ENCODE results near the genes EIF2S2, C20orf173 and ERGIC3.

- PRO-cap, result bidirectional peak, plus-strand start at chr20:33442651, minus-strand start at chr20:33442552
These were observed 1.1 kb downstream of the SNTA1 start for GRCh38 chr20:33442473-33442884.

DNA sequence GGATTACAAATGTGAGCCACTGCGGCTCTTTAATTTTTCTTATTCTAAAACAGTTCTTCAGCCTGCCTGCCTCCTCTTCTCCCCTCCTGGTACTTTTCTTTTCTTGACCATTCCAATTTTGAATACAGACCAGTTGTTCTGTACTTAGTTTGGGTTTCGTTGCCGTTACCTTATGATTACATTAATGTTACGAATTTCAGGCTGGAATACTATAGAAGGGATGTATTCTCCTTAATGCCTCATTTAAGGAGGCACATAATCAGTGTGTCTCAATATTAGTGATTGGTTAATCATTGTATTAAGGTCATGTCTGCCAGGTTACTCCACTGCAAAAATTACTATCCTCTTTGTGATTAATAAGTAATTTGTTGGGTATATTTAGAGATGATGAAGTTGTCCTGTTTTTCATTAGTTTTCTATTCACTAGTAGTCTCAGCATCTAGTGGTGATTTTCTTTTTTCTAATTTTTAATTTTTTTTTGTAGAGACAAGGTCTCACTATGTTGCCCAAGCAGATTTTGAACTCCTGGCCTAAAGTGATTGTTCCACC lies 66.3 kb downstream of the CBFA2T2 start:
- PRO-cap, result no peak

DNA sequence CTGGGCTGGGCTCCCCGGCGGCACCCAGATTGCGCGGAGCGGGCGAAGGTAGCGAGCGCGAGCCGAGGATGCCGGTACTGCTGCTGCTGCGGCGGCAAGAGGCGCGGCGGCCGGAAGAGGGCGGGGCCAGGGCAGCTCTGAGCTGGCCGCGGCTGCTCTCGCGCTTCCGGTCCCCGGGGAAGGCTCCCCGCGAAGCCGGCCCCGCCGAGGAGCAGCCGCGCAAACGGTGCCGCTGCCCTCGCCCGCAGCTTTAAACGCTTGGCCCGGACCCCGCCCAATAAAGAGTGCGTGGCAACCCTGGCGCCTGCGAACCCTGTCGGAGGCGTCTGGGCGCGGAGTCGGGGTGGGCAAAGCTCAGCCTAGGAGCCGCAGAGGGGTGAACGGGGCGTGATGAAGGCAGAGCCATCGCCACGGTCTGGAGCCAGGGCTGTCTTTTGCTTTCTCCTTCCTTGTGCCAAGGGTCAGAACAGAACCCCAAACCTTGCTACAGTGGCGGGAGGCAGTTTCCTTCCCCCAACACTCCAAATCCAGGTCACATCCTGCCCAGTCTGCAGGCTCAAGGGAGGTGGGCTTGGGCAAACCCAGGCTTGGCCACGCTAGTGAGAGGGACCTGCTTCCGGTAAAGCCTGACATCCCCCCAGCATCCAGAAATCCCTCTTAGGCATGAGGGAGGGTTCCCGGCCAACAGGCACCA lies 1.6 kb downstream of the C20orf144 start:
- PRO-cap, result bidirectional peak, plus-strand start at position 168 of the sequence, minus-strand start at position 70 of the sequence

DNA sequence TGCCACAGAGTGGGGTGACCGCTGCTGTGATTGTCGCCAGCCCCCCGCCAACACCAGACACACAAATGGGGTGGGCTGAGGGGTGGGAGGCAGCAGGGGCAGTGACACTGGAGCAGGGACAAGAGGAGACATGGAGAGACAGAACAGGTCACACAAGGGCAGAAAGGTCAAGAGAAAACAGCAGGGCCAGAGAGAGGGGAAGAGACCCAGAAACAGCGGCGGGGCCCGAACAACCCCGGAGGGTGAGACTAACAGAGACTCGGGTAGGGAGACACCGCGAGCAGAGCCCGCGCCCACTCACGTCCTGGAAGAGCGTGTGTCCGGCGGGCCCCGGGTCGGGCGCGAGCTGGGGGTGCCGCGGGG lies 324 bp downstream of the NECAB3 start:
- PRO-cap, result no peak

DNA sequence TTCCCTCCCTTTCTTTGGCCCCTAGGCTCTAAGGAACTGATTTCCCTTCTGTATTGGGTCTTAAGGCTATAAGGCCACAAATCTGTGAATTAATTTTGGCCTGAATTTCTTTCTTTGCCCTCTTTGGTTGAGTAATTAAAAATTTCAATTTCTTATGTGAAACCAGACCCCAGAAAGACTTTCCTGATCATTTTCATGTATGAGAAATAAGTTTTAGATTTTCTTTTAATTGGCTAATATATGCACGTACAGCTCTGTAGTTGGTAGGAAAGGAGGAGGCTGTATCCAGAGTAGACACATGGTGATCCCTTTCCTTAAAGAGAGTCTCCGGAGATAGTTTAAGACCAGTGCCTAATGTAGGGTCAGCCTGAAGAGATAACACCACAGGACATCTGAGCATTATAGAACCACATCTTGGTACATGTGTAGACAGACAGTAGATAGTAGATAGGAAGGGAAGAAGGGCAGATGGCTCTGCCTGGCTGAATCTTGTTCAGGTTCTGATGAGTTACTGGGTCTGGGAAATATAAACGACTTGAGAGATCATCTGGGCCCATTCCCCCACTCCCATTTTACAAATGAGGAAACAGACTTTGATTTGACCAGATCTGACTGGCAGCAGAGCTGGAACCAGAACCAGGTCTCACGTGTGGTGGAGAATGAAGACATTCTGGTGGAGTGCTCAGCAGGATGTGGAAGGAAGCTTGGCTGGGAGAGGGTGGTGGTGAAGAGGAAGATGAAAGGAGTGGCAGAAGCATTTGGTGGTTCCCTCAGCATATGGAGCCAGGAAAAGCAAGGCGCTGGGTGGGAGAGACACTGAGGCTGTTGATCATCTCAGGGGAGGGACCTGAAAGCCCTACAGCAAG lies 18.5 kb downstream of the CHMP4B start:
- PRO-cap, result no peak

- PRO-cap, result no peak
These were observed 32.4 kb downstream of the RALY start for GRCh38 chr20:34026112-34026410.

DNA sequence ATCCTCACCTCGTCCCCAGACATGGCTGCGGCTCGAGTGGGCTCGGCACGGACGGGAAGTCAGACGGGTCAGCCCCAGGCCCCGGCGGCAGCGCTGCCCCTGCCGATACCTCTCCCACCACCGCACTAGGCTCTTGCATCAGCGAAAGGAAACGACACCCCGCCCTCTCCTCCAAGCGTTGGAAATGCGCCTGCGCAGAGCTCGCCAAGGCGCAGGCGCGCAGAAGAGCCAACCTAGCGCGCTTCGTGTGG lies at the start of gene EIF2S2:
Gene EIF2S2, minus strand, starts transcription at position 156 of the 251 bp plus-strand sequence.
- PRO-cap, result bidirectional peak, plus-strand start outside the sequence, minus-strand start at position 127 of the sequence

GRCh38 chr20:34433953-34434817 lies 71.1 kb downstream of the ITCH start:
- PRO-cap, result no peak

- PRO-cap, result no peak
These were observed 4.9 kb upstream of the MAP1LC3A start for GRCh38 chr20:34553466-34554074.

GRCh38 chr20:34580232-34580717 lies 21.8 kb downstream of the MAP1LC3A start:
- PRO-cap, result no peak

- PRO-cap, result no peak
These were observed 9.6 kb downstream of the TP53INP2 start for GRCh38 chr20:34713721-34714099.

DNA sequence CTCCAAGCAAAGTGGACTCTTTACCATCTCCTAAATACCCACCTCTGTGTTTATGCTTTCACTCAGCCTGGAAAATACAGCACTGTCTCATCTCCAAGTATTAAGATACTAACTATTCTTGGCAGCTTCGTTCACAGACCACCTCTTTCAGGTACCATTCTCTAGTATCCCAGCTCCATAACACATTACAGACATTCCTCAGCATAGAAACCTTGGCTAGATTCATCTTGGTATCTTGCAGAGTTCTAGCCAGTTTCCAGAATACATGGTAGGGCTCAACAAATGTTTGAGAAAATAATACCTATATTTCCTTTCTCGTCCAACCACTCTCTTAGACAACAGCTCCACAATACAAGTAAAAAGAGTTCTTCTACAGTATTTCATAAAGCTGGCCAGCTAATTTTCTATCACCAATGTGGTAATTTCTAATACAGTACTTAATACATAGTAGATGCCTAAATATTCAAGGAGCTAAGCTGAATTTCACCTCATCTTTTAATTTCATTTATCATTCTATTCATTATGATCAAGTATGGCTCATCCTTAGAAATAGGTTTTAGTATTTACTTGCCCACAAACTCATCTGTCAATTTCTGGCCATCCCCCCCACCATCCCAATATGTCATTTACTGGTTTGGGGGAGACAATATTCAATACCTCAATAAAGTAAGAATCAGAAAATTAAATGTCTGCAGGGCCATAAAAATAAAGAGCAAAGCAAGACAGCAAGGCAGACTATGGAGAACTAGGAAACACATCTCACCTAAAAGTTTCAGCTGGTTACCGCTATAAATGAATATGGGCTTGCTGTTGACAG lies 6.7 kb downstream of the NCOA6 start:
- PRO-cap, result no peak

GRCh38 chr20:34888477-34888908 lies 12.1 kb downstream of the ACSS2 start:
- PRO-cap, result no peak

- PRO-cap, result no peak
These were observed 19.5 kb downstream of the ACSS2 start for GRCh38 chr20:34895804-34896433.

DNA sequence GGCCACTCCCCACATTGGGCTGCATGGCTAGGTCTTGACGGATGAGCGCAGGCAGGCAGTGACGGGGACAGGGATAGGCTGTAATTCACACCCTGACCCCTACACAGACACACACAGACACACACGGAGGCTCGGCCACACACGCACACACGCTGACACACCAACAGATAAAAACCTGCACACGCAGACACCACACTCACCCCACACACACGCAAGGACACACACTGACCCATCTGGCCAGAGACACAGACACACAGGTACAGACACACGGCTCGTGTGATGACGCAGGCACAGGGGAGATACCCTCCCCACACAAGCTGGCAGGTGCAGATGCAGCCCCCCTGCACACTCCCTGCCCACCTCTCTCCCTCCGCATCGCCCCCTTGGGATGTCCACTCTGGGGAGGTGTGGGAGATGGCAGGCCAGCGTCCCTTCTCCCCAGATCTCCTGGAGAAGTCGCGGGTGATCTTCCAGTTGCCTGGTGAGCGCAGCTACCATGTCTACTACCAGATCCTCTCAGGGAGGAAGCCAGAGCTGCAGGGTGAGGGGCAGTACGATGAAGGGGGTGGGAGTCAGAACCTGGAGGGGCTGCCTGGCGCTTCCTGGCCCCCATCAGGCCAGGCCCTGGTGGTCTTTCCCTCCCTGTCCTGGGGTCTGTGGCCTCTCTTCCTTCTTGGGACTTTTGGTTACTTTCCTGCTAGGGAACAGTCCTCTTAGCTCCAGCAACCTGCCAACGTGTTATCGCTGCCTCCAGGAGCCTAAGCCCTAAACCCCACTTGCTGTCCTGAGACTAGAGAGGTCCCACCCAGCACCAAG lies 30.2 kb downstream of the MYH7B start:
- PRO-cap, result no peak

GRCh38 chr20:35135741-35136519 lies 11.2 kb downstream of the EDEM2 start:
- PRO-cap, result unidirectional peak, plus-strand start at chr20:35135915; bidirectional peak, plus-strand start at chr20:35136127, minus-strand start at chr20:35135957; unidirectional peak, plus-strand start at chr20:35136317

GRCh38 chr20:35344178-35345201 lies 52.3 kb upstream of the FAM83C start:
- PRO-cap, result no peak

GRCh38 chr20:35529584-35529840 lies at the start of gene C20orf173:
TSS of gene C20orf173 (minus strand) at chr20:35529652.
- PRO-cap, result no peak

DNA sequence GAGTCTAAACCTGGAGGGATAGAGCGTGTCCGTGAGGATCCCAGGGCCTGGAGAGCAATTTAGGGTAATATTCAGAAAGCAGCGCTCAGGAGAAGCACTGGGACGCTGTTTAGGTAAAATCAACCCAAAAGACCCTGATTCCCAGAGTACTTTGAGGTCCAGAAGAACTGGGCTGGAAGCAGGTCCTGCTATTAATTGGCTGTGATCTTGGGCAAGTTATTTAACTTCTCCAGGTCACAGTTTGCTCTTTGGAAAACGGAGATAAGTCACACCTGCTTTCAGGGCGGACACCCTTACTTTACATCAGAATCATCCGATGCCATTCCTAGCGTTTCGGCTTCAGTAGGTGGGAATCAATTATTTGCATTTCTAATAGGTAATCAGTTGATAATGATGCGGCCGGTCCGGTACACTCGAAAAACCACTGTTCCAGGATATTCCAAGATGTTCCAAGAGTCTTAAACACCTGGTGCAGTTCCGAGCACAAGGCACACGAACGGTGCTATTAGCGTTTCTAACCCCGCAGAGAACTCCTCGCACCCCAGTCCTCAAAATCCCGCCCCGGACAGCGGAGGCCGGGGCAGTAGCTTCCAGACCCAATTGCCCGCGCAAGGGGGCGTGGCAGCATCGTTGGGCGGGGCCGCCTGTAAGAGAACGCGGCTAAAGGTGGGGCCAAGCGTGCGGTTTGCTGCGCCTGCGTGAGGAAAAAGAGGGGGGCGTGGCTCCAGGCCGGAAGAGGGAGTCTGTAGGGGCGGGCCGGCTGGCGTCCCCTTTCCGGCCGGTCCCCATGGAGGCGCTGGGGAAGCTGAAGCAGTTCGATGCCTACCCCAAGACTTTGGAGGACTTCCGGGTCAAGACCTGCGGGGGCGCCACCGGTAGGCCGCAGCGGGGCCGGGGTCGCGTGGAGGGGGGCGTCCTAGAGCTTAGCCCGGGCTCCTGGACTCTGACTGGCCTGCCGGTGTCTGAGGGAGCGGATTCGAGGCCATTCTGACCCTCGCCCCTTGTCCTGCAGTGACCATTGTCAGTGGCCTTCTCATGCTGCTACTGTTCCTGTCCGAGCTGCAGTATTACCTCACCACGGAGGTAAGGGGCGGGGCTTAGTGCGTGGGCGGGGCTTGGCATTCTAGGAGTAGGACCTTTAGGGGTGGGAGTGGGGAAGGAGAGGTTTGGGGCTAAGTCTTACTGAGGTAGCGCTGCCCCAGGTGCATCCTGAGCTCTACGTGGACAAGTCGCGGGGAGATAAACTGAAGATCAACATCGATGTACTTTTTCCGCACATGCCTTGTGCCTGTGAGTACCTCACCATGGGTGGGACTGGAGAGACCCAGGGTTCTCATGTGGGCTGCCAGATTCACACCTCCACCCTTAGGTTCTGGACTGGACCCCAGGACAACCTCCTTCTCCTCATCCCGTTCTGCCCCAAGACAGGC lies at the start of gene ERGIC3:
Gene ERGIC3, plus strand, starts transcription at position 768 of the 1,430 bp plus-strand sequence.
- PRO-cap, result bidirectional peak, plus-strand start at position 748 of the sequence, minus-strand start at position 567 of the sequence

GRCh38 chr20:35601008-35601362 lies 14.6 kb upstream of the SPAG4 start:
- PRO-cap, result no peak